Lung (tissue), 4 donors: ENCODE results near the gene DPEP3.

DNA sequence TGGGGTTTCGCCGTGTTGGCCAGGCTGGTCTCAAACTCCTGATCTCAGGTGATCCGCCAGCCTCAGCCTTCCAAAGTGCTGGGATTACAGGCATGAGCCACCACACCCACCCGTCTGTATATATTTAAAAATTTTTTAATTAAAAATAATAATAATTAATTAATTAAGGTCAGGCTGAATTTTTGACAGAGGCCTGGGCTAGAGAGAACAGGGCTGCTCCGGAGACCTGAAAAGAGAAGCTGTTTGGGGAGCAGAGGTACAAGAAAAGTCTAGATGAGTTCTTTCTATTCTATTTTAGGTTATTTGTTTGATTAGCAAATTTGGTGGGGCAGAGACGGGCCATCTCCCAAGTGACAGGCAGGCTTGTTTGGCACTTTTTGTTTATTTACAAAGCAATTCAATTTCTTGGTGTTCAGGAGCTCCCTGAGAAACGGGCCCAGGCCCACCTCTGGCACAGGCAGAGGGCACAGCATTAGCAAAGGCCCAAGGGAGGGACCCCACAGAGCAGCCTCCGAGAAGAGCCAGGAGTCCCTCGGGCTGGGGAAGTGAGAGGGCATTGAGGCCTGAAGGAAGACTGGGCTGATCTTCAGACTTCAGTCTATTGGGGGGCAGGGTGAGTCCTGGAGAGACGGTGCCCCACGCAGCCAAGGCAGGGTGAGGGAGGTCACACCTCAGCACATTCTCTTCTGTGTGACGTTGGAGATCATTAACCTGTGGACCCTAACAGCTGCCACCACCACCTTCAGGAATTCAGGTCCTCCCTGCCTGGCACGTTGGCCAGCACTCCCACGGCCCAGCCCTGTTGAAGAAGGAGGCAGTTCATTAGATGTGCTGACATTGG lies 10.8 kb upstream of the RIPOR1 start:
- PRO-cap: no peak
- RAMPAGE, long total RNA: no peak
- RRBS: no CpG with 5 or more reads among the region's 14 CpGs

DNA sequence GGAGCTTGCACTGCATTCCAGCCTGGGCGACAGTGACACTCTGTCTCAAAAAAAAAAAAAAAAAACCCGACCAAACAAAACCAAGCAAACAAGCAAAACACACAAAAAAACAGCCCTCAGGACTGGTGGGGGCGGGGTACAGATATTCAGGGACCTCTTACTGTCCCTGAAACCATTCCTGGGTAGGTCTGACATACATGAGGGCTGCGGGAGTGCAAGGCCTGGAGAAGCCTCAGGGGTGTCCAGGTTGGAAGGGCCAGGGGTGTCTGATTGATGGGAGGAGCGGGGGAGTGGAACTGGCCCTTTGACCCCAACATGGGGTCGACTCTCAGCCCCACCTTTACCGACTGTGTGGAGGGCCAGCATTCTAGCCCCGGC lies 833 bp upstream of the RIPOR1 start:
- PRO-cap: no peak
- RAMPAGE, long total RNA: no peak
- RRBS: no CpG with 5 or more reads among the region's 8 CpGs

- PRO-cap: bidirectional peak, plus-strand start at chr16:67530562, minus-strand start at chr16:67530287
- RAMPAGE, long total RNA: no peak
- RRBS: 3% methylated on average over 22 of the region's 63 CpGs
Measured at GRCh38 chr16:67529614-67530878, 1.4 kb downstream of the RIPOR1 start.

GRCh38 chr16:67539859-67540987 lies 11.6 kb downstream of the RIPOR1 start:
- PRO-cap: no peak
- RAMPAGE, long total RNA: no peak
- RRBS: 91% methylated on average over 2 of the region's 29 CpGs

GRCh38 chr16:67545432-67546122 lies 16.7 kb upstream of the CTCF start:
- PRO-cap: no peak
- RAMPAGE, long total RNA: no peak
- RRBS: no CpG with 5 or more reads among the region's 20 CpGs

DNA sequence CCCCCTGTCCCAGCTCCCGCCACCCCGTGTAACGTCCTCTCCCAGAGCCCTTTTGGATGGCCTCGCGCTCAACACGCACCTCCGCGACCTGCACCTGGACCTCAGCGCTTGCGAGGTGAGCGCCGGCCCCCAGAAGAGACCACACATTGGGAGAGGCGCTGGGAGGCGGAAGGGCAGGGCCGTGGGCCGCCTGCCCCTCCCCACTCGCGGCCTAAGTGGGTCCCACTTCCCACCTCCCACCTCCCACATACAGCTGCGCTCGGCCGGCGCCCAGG lies 3.6 kb downstream of the CARMIL2 start:
- PRO-cap: no peak
- RAMPAGE, long total RNA: no peak
- RRBS: no CpG with 5 or more reads among the region's 22 CpGs

DNA sequence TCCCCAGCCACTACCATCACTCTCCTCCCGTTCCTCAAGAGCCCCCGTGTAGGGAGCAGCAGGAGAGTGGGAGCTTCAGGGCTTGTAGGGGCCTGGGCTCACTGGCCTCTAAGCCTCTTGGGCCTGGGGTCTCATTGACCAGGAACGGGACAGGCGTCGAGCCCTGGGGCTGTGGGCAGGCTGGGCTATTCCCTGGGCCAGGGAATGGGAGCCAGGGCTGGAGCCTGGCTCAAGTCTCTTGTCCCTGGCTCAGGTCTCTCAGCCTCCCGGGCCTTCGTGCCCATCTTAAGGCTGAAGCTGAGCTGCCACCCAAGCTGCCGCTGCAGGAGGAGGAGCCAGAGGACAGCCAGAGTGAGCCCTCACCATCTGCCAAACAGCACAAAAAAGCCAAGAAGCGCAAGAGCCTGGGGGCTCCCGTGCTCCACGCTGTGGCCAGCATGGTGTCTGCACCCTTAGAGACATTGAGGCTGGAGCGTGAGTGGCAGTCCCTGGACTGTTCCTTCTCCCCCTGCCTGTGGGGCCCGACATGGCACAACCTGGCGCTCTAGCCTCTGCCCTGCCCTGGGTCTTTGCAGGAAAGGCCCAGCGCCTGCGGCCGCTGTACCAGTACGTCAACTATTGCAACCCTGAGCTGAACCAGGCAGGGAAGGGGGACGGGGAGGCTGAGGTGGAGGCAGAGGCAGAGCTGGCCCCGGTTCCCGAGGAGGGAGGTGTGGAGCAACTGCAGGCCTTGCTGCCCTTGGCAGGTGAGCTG lies 1.2 kb downstream of the C16orf86 start:
- PRO-cap: unidirectional peak, minus-strand start at position 287 of the sequence
- RAMPAGE, long total RNA: no peak
- RRBS: no CpG with 5 or more reads among the region's 21 CpGs

GRCh38 chr16:67804661-67805535 lies 1.5 kb downstream of the RANBP10 start:
- PRO-cap: no peak
- RAMPAGE, long total RNA: no peak
- RRBS: no CpG with 5 or more reads among the region's 6 CpGs

- PRO-cap: no peak
- RAMPAGE, long total RNA: no peak
- RRBS: no CpG with 5 or more reads among the region's 6 CpGs
Measured at GRCh38 chr16:67902693-67903341, 9.8 kb downstream of the PSKH1 start.

GRCh38 chr16:67907400-67907797 lies 14.3 kb downstream of the PSKH1 start:
- PRO-cap: no peak
- RAMPAGE, long total RNA: no peak
- RRBS: no CpG with 5 or more reads among the region's 6 CpGs

DNA sequence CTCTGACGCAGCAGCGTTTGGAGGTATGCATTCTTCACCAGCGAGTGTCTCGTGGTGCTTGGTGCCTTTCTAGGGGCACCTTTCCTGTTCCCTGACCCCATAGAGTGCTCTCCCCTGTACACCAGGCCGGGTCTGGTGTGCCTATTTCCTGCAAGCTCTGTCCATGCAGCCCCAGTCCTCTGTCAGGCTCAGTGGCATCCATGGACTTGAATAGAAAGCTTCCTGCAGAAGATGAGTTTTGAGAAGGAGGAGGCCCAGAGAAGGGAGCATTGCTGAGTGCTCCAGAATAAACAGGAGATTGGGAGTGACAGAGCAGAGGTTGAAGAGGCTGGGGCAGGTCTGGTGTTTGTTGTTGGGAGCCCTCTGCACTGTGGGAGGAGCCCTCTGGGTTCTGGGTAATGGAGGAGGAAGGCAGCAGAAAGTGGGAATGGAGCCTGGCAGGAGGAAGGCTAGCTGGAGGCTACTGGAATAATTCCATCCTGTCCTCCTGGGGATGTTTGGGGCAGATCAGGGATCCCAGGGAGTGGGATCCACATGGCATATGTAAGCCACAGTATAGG lies 15.4 kb downstream of the CTRL start:
- PRO-cap: no peak
- RAMPAGE, long total RNA: no peak
- RRBS: no CpG with 5 or more reads among the region's 5 CpGs

DNA sequence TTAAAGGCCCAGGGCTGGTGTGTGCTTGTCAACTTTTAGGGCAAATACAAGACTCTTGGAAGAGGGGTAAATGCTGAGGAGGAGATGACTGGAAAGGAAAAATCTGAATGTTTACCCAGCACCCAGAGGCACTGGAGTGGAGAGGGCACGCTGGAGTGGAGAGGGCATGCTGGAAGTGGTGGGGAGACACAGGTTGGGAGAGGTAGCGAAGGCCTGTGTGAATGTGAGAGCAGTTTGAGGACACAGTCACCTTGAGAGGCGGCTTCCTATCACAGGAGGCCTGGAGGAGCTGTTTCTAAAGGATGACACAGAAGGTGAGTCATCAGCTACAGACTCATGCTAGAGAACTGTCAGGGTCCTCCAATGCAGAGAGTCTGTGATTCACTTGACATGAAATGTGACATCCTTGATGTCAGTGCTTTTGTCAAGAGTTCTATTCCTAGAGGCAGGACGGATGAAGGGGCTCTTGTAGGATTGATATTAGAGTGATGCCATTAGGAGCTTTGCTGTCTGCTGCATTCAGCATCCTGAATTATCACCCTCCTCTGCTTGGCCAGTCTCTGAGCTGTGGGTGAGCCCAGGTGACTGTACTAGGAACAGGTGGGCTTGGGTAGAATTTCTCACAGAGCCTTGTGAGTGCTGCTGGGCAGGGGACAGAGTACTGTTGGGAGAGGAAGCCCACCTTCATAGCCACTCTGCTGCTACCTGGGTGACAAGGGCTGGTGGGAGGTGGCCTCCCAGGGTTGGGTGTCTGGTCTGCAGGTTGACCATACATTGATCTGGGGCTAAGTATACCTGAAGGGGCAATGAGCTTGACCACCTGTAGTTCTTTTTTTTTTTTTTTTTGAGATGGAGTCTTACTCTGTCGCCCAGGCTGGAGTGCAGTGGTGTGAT lies 13.7 kb downstream of the CTRL start:
- PRO-cap: no peak
- RAMPAGE, long total RNA: no peak
- RRBS: no CpG with 5 or more reads among the region's 5 CpGs

GRCh38 chr16:67934590-67935079 lies 2.0 kb downstream of the PSMB10 start:
- PRO-cap: no peak
- RAMPAGE, long total RNA: no peak
- RRBS: no CpG with 5 or more reads among the region's 12 CpGs

DNA sequence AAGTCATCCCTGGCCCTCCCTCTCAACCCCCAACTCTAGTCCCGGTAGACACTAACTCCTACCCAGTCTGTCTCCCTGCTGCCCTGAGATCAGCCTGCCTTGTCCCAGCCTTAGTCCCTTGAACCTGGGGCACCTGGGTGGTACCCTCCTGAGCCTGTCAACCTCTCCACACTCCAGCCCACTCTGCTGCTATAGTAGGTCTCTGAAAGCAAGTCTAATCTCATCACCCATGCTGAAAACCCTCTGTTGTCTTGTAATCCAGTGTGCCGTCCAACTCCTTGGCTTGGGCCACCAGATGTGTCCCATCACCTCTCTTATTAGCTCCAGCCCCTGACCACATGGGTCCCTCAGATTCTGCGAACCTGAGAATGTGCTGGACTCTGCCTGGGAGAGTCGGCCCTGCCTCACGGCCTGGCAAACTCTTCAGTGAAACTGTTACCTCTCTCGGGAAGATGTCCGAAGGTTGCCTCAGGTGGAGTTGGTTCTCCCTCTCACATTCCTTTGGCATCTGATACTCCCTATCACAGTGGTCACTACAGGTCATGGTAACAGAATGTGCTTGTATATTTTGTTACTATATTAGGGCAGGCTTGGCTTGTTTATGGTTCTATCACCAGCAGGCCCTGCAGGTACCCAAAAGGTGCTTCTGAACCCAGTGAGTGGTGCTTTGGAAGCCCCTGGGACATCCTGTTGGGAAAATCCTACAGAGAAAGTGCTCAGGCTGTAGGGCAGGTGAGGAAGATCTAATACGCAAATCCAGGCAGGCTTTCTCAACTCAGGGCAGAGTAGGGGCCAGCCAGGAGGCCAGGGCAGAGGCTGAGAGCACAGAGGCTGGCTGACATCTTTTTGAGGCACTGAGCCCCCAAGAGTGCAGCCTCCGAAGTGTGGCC lies 9.8 kb downstream of the SLC12A4 start:
- PRO-cap: no peak
- RAMPAGE, long total RNA: no peak
- RRBS: no CpG with 5 or more reads among the region's 9 CpGs

DNA sequence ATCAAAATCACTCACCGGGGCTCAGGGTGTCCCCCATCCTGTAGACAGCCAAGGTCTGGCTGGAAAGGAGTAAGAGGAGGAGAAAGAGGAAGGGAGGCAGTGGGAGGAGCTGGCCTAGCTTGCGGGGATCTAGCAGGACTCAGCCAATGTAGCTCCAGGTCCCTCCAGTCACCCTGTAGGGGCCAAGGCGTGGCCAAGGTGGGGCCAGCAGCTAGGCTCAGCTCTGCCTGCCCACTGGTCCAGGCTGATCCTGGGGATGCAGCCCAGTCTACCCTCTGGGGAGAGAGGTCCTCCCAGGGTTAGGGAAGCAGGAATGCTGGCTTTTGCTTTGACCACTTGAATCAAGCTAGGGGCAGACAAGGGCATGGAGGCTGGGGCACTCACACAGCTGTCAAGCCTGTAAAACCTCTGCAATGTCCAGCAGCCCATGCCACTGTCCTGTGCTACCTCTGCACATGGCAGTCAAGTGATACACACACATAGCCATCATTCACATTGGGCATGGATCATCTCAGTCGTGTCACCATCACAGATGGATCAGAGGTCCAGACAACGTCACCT lies 1.6 kb downstream of the SLC12A4 start:
- PRO-cap: no peak
- RAMPAGE, long total RNA: no peak
- RRBS: no CpG with 5 or more reads among the region's 5 CpGs

- PRO-cap: no peak
- RAMPAGE, long total RNA: no peak
- RRBS: 67% methylated on average over 29 of the region's 56 CpGs
Measured at GRCh38 chr16:67980176-67980888, at the start of gene DPEP3. Gene DPEP3 (minus strand): TSS chr16:67980499.

DNA sequence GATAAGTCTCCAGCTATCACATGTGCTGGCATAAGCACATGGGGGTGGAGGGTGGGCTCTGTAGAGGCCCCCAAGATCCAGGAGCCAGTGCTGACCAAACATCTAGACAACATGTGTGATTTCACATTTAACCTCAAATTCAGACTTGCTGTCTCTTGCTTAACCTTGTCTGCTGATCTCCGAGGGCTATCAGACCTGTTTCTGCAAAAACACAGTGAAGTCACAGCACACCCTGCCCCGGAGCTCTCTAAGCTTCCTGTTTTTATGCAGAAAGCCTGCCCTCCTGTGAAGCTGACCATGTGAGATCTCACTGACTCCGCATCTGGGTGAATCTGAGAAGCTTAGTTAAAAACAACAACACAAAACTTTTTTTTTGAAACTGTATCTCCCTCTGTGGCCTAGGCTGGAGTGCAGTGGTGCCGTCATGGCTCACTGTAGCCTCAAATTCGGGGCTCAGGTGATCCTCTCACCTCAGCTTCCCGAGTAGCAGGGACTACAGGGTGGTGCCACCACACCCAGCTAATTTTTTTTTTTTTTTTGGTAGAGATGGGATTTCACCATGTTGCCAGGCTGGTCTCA lies 6.6 kb upstream of the DPEP2 start:
- PRO-cap: no peak
- RAMPAGE, long total RNA: no peak
- RRBS: no CpG with 5 or more reads among the region's 6 CpGs

DNA sequence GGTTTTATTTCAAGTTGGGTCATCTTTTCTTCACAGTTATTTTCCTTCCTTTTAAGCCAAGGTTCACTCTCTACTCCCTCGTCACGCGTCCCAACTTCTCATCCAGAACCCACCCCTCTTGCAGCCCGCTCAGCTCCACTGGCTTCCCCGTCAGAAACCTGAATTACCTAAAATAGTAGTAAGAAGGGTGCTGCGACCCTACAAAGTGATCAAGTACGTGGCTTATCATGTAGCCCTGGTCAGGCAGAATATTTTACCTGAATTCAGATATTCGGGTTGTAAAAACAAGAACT lies 654 bp downstream of the DUS2 start:
- PRO-cap: no peak
- RAMPAGE, long total RNA: no peak
- RRBS: no CpG with 5 or more reads among the region's 8 CpGs

DNA sequence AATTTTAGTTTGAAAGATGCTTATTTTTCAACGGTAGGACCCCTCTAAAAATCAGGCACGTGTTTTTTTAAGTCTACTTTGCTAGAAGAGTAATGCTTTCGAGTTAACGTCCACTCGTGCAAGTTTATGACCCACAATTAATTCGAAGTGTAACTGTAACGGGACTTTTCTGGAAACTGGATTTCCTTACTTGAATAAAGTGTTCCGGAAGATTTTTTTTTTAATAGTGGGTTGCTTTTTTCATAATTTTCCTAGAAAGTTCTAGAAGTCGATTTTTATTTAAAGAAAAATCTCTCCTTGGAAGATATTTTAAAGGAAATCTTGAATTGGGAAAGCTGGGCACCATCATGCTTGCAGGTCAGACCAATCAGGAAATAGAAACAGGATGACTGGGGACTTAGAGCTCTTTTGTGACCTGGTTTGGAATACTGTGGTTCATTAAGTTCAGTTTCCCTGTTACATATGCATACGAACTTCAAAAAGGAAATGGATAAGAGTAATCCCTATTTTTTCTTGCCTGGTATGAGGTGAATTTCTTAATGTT lies 1.1 kb downstream of the NFATC3 start:
- PRO-cap: no peak
- RAMPAGE, long total RNA: no peak
- RRBS: no CpG with 5 or more reads among the region's 10 CpGs

- PRO-cap: no peak
- RAMPAGE, long total RNA: no peak
Measured at GRCh38 chr16:68097190-68097661, 12.1 kb downstream of the NFATC3 start.